ENCODE measurements around a stretch of chr19.

GRCh38 chr19:58545666-58546193 lies 1.9 kb downstream of the TRIM28 start:
- RRBS, 2 experiments, result no CpG with 5 or more reads among the region's 9 CpGs